ENCODE data around the gene CCT5.

- PRO-cap = no peak
- RAMPAGE, long total RNA, 2 experiments = no peak in any of the 2 experiments
Observed at GRCh38 chr5:3535711-3536424, 59.8 kb upstream of the IRX1 start.

- PRO-cap = no peak
- RAMPAGE, long total RNA, 2 experiments = no peak in any of the 2 experiments
Observed at GRCh38 chr5:3854129-3854754, 258.6 kb downstream of the IRX1 start.

DNA sequence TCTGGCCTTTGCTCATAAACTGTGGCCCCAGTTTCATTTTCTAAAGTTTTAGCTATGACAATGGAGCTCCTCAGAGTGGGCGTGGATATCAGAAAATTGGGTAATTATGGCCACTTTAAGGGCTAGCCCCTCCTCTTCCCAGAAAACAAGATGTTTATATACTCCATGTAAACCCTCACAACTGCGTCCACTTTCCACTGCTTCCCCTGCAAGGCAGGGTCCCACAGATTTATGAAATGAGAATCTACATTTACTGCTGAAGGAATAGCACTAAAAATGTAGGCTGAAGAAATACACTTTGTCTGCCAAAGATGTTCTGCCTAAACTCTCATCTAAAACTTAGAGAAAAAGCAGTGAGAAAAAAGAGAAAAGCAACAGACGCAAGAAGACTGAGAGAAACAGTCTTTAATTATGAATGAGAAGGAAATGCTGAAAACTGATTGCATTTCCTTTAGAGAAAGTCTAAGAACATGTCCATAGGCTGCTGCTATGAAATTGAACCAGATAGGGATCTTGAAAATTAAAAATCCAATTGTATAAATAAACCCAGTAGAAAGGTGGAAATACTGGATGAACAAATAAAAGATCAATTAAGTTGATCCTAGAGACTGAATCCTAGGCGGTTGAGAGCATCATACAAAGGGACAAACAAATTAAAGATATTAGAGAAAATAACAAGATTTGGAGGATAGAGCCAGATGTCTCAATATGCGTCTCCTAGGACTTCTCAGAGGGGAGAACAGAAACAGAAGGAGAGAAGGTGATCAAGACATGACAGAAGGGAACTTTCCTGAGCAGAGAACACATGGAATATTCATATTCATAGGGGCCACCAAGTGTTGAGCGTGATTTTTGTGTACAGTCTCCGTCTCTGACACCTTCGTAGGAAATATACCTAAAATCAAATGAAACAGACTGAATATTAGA is 27.5 kb downstream of the ICE1 start:
- PRO-cap = no peak
- RAMPAGE, long total RNA, 2 experiments = no peak in any of the 2 experiments

- PRO-cap = no peak
- RAMPAGE, long total RNA, 2 experiments = no peak in any of the 2 experiments
Observed at GRCh38 chr5:6332738-6333165, 45.6 kb downstream of the MED10 start.

- PRO-cap = no peak
- RAMPAGE, long total RNA, 2 experiments = no peak in any of the 2 experiments
Observed at GRCh38 chr5:6660241-6660744, 27.1 kb downstream of the SRD5A1 start.

DNA sequence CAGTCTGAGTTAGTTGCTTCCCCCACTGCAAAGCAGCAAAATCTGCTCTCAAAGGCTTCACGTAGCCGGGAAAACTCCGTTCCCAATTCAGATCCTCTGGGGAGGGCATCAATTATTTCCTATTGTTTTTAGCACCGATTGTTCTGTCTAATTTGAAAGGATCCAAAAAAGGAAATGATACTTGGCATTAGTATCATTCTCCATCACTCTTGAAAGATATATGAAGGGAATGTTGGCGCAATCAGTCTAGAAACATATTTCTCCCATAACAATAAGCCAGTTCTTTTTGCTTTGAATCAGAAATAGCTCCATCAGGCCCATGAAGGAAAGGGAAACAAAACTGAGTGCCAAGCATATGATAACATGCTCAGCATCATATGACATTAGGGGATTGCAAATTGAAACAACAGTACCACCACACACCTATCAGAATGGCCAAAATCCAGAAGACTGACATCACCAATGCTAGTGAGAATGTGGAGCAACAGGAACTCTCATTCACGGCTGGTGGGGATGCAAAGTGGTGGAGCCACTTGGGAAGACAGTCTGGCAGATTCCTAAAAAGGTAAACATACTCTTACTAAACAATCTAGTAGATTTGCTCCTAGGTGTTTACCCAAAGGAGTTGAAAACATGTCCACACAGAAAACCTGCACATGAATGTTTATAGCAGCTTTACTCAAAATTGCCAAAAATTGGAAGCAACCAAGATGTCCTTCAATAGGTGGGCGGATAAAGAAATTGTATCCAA is 39.9 kb downstream of the SRD5A1 start:
- PRO-cap = no peak
- RAMPAGE, long total RNA, 2 experiments = no peak in any of the 2 experiments

GRCh38 chr5:6745803-6746539 is 32.7 kb downstream of the TENT4A start:
- PRO-cap = no peak
- RAMPAGE, long total RNA, 2 experiments = no peak in any of the 2 experiments

- PRO-cap = no peak
- RAMPAGE, long total RNA, 2 experiments = no peak in any of the 2 experiments
Observed at GRCh38 chr5:6749746-6750625, 36.8 kb downstream of the TENT4A start.

GRCh38 chr5:6772847-6774050 is 60.0 kb downstream of the TENT4A start:
- PRO-cap = unidirectional peak, minus-strand start at chr5:6773854
- RAMPAGE, long total RNA, 2 experiments = no peak in any of the 2 experiments

GRCh38 chr5:6868259-6868765 is 155.1 kb downstream of the TENT4A start:
- PRO-cap = no peak
- RAMPAGE, long total RNA, 2 experiments = no peak in any of the 2 experiments

DNA sequence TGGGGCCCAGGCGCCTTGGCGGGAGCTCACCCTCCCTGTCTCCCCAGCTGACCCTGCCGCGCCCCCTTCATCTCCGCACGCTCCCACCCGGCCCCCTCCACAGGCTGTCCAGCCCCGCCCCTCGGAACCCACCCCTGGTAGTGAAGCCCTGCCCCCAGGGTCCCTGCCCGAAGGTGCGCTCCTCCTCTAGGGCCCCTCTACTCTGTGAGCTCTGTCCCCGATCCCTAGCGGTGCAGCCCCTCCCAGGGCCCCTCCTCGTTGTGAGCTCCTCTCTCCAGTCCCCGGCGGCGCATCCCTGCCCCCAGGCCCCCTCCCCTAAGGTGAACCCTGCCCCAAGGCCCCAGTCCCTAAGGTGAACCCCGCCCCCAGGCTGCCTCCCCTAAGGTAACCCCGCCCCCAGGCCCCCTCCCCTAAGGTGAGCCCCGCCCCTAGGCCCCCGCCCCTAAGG is 706 bp downstream of the CFAP90 start:
- PRO-cap = no peak
- RAMPAGE, long total RNA, 2 experiments = no peak in any of the 2 experiments

DNA sequence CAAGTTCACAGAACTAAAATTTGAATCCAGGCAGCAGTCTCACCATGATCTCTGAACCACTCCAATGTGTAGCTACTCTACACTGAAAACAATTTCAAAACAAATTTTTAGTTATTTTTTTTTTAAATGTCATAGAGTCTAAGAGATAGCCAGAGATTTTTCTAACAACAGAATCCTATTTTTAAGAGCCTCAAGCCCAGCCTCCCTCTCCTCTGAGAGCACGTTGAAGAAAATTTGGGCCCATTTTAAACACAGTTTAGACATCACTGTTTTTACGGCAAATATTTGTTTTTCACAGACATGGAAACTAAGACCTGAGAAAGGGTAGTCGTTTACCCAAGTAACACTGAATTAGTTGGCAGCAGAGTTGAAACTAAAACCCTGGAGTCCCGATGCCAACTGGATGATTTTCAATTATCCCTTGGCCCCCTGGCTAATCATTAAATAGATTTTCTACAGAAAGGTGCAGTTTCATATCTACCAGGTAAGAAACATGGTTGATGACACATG is 137.1 kb downstream of the SEMA5A start:
- PRO-cap = no peak
- RAMPAGE, long total RNA, 2 experiments = no peak in any of the 2 experiments

DNA sequence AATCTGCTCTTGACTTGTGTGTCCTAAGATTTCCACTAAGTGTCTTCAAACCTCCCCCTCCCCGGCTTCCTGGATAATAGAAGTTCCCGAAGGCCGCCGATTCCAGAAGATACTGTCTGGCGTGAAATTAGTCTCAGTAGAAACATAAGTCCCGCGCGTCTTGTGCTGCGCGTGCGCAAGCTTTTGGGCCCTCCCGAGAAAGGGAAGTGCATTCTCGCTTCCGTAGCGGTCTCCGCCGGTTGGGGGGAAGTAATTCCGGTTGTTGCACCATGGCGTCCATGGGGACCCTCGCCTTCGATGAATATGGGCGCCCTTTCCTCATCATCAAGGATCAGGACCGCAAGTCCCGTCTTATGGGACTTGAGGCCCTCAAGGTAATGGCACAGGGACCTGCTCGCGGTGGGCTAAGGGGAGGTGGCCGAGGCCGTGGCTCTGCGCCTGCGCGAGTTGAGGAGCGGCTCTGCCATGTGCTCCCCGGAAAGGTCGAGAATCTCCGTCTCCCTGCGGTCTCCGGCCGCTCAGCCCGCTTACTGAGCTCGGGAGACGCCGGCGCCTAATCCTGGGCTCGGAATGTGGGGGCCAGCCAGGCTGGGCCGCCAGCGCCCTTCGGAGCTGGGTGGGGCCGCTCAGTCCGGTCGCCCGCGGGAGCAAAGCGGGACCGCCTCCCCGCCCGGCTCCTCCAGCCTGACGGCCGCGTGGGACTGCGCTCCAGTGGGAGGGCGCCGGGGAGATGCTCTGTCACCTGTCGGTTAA is at the start of gene CCT5:
Gene CCT5, plus strand, starts transcription at position 209 of the 753 bp plus-strand sequence.
- PRO-cap = unidirectional peak, plus-strand start at position 217 of the sequence
- RAMPAGE, long total RNA, 2 experiments = start-site peak on the plus strand in 2 of 2 experiments, centred at positions 245 to 249 of the sequence, 232 to 445 reads per replicate

GRCh38 chr5:10254586-10254997 is 4.5 kb downstream of the CCT5 start:
- PRO-cap = no peak
- RAMPAGE, long total RNA, 2 experiments = no peak in any of the 2 experiments

DNA sequence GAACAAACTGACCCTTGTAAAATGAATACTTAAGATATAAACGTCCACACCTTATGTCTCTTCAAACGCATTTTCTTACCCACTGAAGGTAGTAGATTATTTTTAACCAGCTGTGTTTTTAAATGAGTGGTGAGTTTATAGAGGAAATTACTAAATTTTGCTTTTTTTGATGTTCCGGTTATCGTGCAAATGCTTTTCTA is 989 bp downstream of the MARCHF6 start:
- PRO-cap = no peak
- RAMPAGE, long total RNA, 2 experiments = no peak in any of the 2 experiments

GRCh38 chr5:10391289-10391911 is 37.9 kb downstream of the MARCHF6 start:
- PRO-cap = no peak
- RAMPAGE, long total RNA, 2 experiments = start-site peak on the plus strand in 1 of 2 experiments, at chr5:10391465-10391671 at its widest, 35 reads per replicate

DNA sequence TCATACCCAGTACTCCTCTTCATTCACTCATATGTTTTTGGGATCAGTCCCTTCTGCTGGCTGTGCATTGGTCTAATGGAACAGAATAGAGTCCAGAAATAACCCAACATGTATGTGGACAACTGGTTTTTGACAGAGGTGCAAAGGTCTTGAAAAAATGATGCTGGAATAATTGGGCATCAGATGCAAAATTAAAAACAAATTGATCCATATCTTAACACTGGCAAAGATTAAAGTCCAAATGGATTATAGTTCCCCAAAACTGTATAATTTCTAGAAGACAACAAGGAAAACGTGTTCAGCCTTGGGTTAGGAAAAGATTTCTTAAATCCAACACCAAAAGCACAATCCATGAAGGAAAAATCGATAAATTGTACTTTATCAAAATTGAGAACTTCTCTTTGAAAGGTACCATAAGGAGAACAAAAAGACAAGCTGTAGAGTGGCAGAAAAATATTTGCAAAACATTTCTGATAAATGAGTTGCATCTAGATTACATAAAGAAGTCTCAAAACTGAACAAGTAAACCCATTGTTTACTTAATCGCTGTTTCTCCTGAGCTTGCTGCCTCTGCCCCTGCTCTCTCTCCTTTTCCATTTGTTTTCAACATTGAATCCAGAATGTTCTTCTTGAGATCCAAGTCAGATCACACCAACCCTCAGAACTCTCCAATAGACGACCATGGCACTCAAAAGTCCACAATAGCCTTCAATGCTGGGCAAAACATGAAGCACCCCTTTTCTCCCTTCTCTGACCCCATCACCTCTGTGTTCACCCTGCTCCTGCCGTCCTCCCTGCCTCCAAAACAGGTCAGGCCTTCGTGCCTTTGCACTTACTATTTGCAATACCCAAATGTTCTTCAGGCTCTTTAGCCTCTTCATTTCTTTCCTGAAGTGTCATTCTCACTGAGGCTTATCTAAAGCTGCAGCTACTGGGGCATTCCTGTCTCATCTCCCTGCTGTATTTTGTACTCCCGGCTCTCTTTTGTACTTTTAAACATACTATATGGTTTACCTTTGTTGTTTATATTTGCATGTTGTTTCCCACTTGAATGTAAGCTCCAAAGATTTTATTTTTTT is 2.3 kb upstream of the ROPN1L start:
- PRO-cap = no peak
- RAMPAGE, long total RNA, 2 experiments = no peak in any of the 2 experiments

DNA sequence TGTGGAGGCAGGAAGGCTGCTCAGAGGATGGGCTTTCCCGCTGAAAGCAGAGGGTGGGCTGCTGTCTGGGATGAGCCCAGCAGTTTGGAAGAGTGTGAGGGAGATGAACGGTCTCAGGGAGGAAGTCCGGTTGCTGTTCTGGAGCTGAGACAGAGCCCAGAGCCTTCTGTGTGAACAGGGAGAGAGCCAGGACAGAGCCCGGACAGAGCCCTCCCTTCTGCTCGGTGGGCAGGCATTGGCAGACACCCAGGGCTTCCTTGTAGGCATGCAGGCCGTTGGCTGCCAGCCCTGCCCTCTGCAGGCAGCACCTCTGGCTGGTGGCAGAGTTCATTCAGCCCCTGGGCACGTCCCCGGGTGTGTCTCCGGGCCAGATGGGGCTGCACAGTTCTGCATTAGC is 18.8 kb downstream of the ROPN1L start:
- PRO-cap = no peak
- RAMPAGE, long total RNA, 2 experiments = no peak in any of the 2 experiments

GRCh38 chr5:10467267-10467650 is 25.6 kb downstream of the ROPN1L start:
- PRO-cap = no peak
- RAMPAGE, long total RNA, 2 experiments = no peak in any of the 2 experiments

GRCh38 chr5:10479131-10479899 is 37.6 kb downstream of the ROPN1L start:
- PRO-cap = no peak
- RAMPAGE, long total RNA, 2 experiments = no peak in any of the 2 experiments